Measurements from ENCODE around the genes LCN15, PHPT1, ABCA2 and SAPCD2.

DNA sequence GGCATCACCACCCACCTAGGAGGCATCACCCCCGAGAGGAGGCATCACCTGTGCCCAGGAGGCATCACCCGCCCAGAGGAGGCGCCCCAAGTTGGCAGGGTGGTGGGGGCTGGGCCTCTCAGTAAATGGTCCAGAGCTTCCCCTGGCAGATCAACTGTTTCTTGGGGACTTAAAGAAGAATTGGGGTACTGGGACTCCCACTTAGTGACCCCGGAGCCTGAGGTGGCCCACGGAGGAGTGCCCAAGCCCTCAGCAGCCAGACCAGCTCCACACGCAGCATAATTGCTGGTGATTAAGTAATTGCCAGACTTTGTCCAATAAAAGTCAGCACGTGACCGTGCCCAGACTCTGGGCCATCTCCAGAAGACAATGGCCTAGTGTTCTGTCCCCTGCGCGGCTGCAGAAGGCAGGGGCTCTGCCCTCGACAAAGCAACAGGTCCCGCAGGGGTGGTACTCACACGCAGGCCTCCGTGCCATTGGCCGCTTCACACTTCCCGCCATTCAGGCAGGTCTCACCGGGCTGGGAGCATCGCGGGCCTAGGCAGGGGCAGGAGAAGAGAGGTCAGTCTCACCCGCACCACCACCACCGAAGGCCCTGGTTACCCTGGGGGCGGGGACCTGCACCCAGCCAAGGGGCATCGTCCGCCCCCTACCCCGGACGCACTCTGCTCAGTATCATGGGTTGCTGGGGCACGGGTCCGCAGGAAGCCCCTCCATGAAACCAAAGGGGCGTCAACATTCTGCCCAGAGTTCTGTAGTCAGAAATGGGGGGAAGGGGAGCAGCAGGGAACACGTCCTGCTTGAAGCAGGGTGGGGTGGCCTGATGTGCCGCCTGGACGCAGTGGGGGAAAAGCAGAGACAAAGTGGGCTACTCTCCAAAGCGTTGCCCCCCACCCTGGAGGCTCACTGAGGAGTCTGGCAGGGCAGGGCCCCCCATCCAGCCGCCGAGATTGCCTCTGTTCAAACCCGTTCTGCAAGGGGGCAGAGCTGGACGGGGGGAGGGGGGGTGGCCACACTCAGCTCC is 2.0 kb downstream of the NOTCH1 start:
- PRO-cap, result no peak
- RAMPAGE, long total RNA, 3 experiments, result no peak in any of the 3 experiments

DNA sequence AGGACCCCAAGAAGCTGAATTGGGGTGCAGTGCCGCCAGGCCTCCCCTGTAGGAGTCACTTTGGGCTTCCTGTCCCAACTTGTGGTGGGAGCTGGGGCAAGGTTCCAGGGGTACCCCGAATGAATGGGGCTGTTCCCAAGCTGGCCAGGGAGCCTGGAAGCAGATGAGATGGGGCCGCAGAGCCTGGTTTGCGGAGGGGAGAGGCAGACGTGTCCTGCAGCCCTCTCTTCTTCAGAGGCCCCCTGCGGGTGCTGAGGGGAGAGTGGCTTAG is 2.4 kb upstream of the NOTCH1 start:
- PRO-cap, result no peak
- RAMPAGE, long total RNA, 3 experiments, result no peak in any of the 3 experiments

DNA sequence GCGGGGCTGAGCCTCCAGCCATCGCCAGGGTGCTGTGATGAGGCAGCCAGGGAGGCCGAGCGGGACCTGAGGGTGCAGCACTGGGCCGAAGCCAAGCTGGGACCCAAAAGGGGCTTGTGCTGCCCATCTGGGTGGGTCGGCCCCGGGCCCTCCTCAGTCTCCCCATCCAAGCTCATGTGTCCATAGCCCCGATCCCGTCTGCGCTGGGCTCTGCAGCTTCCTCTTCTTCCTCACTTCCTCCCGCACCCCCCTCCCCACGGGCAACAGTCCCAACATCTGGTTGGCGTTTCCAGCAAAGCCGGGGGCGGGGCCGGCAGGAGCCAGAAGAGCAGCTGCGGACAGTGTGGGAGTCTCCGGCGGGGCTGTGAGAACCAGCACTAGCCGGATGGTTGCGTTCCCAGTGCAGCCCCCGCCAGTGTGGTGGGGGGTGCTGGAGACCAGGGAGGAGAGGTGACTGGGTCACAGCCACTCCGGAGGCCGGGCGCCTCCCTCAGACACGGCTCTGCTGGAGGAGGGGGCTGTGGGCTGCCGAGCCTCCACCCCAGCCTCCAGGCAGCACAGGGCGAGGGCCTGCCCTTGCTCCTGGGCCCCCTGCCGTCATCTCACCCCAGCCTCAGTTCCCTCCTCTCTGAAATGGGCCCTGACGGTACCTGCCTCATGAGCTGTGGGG is 41.3 kb upstream of the NOTCH1 start:
- PRO-cap, result no peak
- RAMPAGE, long total RNA, 3 experiments, result no peak in any of the 3 experiments

DNA sequence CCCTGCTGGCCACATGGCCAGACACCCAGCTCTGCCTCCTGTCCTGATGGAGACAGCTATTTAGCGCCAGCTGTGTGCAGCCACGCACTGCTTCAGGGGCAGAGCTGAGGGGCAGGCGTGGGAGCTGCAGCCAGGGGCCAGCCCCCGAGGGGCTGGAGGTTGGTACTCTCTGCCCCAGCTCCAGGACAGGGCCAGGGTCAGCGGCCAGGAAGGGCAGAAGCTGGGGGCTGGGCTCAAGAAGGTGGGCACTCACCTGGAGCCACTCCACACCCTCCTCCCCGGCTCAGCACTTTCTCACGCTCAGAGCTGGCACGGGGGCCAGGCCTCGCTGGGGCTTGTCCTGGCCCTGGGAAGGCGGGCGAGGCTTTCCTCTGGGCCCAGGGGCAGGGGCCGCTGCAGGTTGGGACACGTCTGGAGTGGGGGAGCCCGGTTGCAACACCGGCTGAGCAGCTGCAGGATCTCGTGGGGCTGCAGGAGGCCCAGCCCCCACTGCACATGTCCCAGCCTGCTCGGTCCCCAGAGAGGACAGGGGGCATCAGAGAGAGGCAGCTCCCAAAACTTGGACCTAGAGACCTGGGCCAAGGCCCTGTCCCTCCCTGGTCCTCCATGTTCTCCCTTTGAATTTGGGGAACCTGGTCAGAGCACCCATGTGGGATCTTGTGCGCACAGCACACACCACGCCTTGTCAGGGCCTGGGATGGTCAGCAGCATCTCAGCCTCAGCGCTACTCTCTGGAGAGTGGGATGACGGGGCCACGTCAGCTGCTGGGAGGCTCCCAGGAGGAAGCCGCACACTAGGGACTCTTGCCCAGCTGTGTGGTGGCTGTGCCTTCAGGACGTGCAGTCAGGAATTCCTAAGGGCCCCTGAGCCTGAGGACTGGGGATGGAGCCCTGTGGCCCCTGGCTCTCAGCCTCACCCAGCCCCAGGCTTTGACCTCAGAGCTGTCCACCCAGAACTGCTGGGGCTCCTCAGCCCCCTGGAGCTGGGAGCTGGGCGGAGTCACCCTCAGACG is 38.8 kb upstream of the EGFL7 start:
- PRO-cap, result no peak
- RAMPAGE, long total RNA, 3 experiments, result no peak in any of the 3 experiments

DNA sequence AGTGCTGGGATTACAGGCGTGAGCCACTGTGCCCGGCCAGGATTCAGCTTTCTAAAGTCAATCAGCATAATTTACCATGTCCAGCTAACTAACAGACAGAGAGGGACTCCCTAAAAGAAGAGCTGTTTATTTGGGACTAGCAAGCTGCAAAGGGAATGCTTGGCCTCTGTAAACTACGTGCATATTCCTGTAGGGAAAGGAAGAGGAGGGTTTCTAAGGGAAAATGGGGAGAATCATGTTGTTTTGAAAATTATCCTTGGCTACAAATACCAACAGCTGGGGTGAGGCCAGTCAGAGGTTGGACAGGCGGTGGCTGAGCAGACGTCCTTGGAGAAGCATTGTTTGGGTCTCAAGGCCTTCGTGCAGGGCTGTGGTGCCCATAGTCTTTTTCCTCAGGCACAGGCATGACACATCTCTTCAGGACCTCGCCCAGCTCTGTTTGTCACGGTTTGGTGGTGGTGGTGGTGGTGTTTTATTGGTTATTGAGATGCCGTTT is 27.9 kb upstream of the EGFL7 start:
- PRO-cap, result no peak
- RAMPAGE, long total RNA, 3 experiments, result no peak in any of the 3 experiments

- PRO-cap, result bidirectional peak, plus-strand start at chr9:136644652, minus-strand start at chr9:136644494
- RAMPAGE, long total RNA, 3 experiments, result start-site peak on the minus strand in 1 of 3 experiments, at chr9:136644475-136644494 at its widest, 13 reads per replicate
Measured at GRCh38 chr9:136643801-136644803, 18.6 kb upstream of the EGFL7 start.

GRCh38 chr9:136646970-136647428 is 15.7 kb upstream of the EGFL7 start:
- PRO-cap, result no peak
- RAMPAGE, long total RNA, 3 experiments, result no peak in any of the 3 experiments

DNA sequence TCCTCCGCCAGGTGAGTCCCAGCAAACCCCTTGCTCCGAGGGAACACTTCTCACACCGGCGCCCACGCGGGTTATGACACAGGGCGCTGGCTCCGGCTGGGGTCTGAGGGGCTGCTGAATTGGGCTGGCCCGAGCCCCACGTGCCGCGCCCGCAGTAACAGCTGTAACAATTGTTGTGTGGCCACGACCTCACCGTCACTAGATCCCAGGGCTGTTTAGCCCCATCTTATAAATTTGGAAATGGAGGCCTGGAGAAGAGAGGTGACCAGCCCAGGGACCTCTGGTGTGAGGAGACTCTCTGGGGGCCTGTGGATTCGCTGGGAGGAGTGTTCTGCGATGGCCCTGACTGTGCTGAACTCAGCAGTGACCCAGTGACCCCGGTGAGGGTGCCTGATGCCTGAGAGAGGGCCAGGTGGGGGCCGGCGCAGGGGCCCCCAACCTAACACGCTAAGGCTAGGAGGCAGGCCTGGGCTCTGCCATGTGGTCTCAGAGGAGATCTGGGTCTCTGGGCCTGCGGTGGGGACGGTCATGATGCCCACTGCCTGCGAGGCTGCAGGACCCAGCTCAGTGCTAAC is 2.1 kb downstream of the EGFL7 start:
- PRO-cap, result no peak
- RAMPAGE, long total RNA, 3 experiments, result no peak in any of the 3 experiments

GRCh38 chr9:136671516-136672392 is 9.0 kb downstream of the EGFL7 start:
- PRO-cap, result no peak
- RAMPAGE, long total RNA, 3 experiments, result no peak in any of the 3 experiments

DNA sequence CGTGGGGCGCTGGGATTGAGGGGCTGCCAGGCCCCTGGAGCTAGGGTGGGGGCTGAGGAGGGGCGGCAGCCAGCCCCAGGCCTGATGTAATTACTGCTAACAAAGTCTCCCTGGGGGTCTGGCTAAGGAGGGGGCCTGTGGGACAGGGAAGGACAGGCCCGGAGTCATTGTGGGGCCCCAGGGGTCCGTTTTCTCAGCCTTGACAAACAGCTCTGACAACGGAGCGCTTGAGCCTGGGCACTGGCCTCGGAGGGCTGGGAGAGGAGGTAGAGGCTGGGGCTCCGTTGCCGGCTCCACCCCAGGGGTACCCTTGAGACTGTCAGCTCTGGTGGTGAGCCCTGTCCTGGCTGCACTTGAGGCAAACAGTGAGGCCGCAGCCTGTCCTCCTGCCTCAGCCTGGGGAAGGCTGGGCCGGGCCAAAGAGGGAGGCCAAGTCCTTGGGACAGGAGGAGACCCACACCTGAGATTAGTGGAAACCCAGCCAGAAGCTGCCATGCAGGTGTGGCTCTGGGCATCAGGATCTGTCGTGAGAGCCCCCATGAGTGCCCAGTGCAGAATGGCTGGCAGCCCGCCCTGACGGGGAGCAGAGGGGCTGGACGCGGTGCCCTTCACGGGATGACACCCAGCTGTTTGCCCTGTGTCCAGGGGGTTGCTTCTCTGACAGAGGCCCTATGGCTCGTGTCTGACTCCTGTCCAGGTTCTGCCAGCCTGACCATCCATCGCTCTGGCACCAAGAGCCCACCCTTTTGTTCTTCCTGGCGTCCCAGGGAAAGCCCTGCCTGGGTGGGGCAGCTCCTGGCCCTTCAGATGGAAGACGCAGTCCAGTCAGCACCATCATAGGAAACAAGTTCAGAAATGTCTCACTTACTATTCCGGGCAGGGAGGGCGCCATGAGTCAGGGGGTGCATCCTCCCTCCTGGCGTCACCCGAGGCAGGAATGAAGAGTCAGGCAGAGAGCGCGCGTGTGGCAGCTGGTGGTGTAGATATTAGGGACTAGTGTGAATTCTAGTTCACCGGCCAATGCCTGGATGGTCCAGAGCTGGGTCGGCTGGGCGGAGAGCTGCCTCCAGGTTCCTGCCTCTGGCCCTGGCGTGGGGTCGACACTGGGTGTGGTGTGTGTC is 8.5 kb downstream of the DIPK1B start:
- PRO-cap, result no peak
- RAMPAGE, long total RNA, 3 experiments, result start-site peak on the plus strand in 1 of 3 experiments, centred at position 445 of the sequence, 5 reads per replicate

DNA sequence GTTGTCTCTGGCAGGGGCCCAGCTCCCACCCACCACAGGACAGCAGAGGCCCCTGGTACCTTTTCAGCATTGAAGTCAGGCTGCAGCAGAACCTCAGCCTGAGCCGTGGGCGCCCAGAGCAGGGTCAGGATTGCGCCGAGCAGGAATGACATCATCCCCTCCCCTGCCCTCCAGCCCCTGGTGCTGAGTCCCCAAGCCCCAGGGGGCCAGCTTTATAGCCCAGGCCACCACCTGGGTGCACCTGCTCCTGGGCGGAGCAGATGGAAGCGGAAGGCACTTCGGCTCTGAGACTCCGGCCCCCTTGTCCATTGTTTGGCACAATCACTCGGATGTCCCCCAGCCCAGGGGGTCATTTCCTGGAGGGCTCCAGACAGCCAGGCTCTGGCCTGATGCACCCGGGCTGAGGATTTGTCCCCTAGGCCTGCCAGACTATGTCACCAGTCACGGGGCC is at the start of gene LCN15:
LCN15 (minus strand) TSS at position 185 of the 451 bp plus-strand sequence.
- PRO-cap, result no peak
- RAMPAGE, long total RNA, 3 experiments, result no peak in any of the 3 experiments

- PRO-cap, result no peak
- RAMPAGE, long total RNA, 3 experiments, result start-site peak on the plus strand in 1 of 3 experiments, at chr9:136800369-136800483 at its widest, 5 reads per replicate
Measured at GRCh38 chr9:136799789-136800824, 4.0 kb downstream of the CCDC183 start.

- PRO-cap, result no peak
- RAMPAGE, long total RNA, 3 experiments, result start-site peak on the plus strand in 1 of 3 experiments, at chr9:136840104-136840234 at its widest, 13 reads per replicate
Measured at GRCh38 chr9:136840053-136840530, 2.2 kb upstream of the AJM1 start.

DNA sequence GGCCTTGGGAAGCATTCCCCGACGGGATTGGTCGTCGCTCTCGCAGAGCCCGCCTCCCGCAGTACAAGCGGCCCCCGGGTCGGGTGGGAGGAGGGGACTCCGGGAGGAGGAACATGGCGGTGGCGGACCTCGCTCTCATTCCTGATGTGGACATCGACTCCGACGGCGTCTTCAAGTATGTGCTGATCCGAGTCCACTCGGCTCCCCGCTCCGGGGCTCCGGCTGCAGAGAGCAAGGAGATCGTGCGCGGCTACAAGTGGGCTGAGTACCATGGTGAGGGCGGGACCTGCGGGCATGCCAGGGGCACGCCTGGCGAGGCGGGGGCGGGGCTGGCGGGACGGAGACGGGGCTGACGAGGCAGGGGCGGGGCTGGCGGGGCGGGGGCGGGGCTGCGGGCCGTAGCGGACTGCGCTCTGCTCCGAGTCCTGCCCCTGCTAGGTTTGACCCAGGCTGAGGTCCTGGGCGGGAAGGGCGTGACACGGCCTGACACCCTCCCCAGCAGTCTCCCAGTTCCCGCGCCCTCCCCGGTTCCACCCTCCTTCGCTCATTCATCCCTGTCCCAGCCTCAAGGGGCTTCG is at the start of gene PHPT1:
PHPT1 (plus strand) TSS at position 92 of the 578 bp plus-strand sequence.
- PRO-cap, result bidirectional peak, plus-strand start at position 93 of the sequence, minus-strand start outside the sequence; bidirectional peak, plus-strand start at position 372 of the sequence, minus-strand start at position 367 of the sequence
- RAMPAGE, long total RNA, 3 experiments, result start-site peak on the plus strand in 2 of 3 experiments, centred at positions 88 to 99 of the sequence, 269 to 767 reads per replicate

DNA sequence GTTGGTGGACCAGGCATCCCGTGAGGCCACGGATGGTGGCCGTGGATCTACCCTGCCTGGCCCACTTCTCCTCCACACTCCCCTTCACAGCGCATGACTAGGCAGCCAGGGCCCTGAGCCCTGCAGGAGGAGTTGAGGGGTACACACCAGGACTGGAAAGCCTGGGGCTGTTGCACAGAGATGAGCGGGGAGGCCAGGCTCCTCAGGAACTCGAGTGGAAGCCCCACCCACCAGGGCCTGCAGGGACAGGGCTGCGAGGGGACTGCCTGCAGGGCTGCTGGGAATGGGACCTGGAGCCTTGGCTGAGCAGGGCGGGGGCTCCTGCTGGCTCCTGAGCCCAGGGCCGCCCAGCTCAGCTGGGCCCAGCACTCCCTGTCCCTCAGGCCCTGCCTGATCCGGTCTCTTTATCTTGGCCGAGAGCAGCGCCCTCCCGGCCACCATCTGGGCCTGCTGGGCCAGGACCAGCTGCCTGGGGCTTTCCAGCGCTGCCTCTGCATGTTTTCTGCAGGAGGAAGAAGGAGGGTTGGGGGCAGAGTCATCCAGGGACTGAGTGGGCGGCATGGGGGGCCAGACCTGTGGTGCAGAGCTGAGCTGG is 9.2 kb downstream of the LCN12 start:
- PRO-cap, result no peak
- RAMPAGE, long total RNA, 3 experiments, result no peak in any of the 3 experiments

GRCh38 chr9:136995526-136996191 is 709 bp downstream of the CLIC3 start:
- PRO-cap, result no peak
- RAMPAGE, long total RNA, 3 experiments, result no peak in any of the 3 experiments

DNA sequence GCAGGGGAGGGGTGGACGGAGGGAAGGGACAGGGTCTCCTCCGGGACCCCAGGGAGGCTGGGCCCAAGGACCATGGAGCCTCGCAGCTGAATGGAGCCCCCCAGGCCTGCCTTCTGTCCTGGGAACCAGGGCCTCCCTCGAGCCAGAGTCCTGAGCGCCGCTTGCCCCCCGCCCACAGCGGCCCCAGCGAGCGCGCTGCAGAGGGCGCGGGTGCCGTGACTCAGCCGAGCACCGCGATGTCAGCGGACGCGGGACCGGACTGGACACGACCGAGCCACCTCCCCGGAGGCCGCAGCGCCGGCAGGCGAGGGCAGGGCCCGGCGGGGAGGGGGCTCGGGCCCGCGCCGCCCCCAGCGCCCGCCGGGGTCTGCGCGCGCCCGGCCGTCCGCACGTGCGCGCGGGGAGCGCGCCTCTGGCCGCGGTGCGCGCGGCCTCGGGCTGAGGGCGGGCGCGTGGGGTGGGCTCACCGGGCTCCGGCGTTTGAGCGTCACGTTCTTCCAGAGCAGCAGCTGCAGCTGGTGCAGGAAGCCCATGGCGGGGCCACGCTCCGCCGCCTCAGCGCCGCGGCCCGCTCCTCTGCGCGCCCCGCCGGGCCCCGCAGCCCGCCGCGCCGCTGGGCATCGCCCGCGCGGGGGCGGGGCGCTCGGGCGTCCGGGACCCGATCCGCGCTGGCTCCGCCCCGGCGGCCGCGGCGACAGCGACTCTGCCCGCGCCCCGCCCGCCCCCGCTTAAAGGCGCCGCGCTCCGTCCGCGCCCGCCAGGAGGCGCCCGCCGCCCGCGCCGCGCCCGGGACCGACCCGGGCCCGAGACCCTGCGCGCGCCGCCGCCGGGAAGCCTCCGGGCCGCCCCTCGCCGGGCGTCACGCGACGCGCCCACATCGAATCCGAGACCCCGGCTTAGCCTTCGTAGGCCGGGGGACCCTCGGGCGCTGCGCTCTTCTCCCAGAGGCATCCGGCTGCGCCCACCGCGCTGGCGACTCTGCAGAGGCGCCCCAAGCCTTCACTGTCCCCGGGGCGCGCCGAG is at the start of gene ABCA2:
ABCA2 (minus strand) TSS at position 630 of the 1,023 bp plus-strand sequence.
- PRO-cap, result bidirectional peak, plus-strand start at position 505 of the sequence, minus-strand start at position 414 of the sequence; bidirectional peak, plus-strand start at position 760 of the sequence, minus-strand start at position 630 of the sequence
- RAMPAGE, long total RNA, 3 experiments, result no peak in any of the 3 experiments

DNA sequence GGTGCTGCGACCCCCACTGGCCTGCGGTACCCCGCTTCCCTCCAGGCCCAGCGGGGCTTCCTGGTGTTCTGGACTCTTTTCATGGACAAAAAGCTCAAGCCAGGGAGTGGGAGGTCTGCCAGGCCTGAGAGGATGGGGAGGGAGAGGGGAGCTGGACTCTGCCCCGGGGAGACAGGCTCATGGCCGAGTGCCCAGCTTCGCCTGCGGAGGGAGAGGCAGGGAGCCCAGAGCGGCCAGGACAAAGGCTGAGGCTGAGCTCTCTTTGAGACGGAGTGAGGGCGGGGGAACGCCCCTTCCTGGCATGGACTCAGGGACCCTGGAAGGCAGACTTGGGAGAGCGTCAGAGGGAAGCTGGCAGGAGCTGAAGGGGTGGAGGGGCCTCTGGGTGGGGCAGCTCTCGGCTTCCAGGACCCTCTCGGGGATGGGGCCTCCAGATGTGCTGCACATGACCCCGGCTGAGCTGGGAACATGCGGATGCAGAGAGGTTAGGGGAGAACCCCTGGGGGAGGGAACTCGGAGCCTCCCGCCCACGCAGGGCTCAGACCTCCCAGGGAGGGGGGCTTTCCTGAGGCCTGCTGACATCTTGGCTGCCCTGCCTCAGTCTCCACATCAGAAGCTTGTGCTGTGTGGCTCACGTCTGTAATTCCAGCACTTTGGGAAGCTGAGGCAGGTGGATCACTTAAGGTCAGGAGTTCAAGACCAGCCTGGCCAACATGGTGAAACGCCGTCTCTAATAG is 1.9 kb upstream of the ENTPD2 start:
- PRO-cap, result no peak
- RAMPAGE, long total RNA, 3 experiments, result no peak in any of the 3 experiments

- PRO-cap, result bidirectional peak, plus-strand start at chr9:137070691, minus-strand start at chr9:137070554
- RAMPAGE, long total RNA, 3 experiments, result no peak in any of the 3 experiments
Measured at GRCh38 chr9:137070190-137070981, at the start of gene SAPCD2. Gene SAPCD2, minus strand, starts transcription at chr9:137070557.

- PRO-cap, result no peak
- RAMPAGE, long total RNA, 3 experiments, result no peak in any of the 3 experiments
Measured at GRCh38 chr9:137082723-137083385, 3.9 kb upstream of the MAN1B1 start.